ENCODE results near the genes DBR1, NME9, MRAS and PRR23B.

- PRO-cap = no peak
- RAMPAGE, long total RNA, 3 experiments = no peak in any of the 3 experiments
Observed at GRCh38 chr3:137009933-137010448, 52.2 kb downstream of the IL20RB start.

DNA sequence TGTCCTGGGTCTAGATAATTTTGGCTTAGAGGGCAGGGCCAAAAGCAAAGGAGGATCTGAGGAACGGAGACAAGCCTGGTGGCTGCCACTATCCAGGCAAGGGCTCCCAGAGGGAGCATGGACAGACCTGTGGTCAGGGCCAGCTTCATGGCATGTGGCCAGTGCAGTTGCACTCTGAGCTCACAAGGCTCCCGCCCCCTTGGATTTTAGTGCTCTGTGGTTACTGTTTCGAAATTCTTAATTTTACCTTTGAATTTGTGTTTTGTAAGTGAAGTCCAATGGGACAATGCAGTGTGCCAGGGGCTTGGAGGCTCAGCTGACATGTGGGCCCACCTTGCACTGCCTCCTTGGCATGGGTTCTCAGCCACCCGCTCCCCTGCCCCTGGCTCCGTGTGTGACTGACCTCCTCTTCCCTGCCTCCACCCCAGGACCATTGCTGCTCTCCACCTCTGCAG lies 65.6 kb downstream of the IL20RB start:
- PRO-cap = no peak
- RAMPAGE, long total RNA, 3 experiments = no peak in any of the 3 experiments

GRCh38 chr3:138161752-138162469 lies 12.8 kb downstream of the DBR1 start:
- PRO-cap = no peak
- RAMPAGE, long total RNA, 3 experiments = no peak in any of the 3 experiments

DNA sequence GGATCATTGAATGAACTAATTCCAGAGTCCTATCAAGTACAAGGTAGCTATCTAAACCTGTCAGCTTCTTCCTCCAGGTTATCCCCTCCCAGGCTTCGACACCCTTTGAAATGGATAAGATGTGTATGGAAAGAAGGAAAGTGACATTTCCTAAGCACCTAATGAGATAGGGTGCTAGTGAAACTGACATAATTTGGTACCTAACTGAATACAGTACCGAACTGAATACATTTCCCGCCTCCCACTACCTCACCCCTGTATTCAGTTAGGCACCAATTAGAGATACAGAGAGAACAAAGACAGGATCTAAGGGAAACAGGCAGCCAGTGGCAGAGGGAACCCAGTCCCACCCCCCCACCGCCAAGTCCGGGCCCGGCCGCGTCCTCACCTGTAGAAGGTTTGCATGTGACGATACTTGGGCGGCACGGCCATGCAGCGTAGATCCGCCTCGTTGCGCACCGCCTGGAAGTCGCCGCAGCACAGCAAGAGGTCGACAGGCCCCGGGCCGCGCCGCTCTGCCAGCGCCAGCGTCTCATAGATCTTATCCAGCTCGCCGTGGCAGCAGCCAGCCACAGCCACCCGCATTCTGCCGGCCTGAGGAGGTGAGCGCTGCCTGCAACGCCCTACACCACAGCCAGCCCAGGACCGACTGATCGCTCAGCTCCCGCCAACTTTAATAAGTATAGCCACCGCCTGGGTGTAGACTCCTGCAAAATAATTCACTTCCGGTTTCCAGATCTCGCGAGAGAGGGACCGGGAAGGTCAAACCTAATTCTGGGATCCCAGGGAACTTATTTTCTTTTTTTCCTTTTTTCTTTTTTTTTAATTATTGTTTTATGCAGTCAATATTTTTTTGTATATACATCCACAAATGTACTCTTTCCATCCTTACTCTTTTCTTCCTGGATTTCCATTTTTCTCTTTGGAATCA lies at the start of gene DBR1:
Gene DBR1 (minus strand): TSS at position 711 of the 931 bp plus-strand sequence.
- PRO-cap = bidirectional peak, plus-strand start at position 744 of the sequence, minus-strand start at position 651 of the sequence
- RAMPAGE, long total RNA, 3 experiments = start-site peak on the minus strand in 3 of 3 experiments, centred at positions 687 to 703 of the sequence, 27 to 48 reads per replicate

DNA sequence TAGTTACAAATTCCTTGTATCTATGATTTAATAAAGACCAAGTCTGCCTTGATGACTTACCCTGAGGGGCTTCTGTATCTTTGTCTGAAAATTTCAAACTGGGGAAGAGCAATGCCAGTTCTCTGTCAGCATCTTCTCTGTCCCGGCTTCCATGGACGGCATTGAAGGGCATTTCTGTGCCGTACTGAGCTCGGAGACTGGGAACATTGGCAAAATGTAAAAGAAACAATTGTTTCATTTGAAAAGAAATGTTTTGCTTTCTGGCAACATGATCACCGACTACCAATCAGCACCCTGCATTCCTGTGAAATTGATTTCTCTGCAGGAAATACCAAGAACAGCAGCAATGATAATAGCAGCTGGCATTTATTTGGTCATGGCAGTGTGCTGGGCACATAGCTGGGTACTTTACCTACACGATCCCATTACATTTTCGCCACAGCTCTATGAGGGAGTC lies 26.2 kb downstream of the NME9 start:
- PRO-cap = no peak
- RAMPAGE, long total RNA, 3 experiments = no peak in any of the 3 experiments

- PRO-cap = unidirectional peak, minus-strand start at chr3:138329848
- RAMPAGE, long total RNA, 3 experiments = no peak in any of the 3 experiments
Observed at GRCh38 chr3:138329114-138330208, at the start of gene NME9. NME9 (minus strand) TSS chr3:138329851.

GRCh38 chr3:138348486-138349566 lies at the start of gene MRAS:
MRAS (plus strand) TSS chr3:138348579.
- PRO-cap = bidirectional peak, plus-strand start at chr3:138348635, minus-strand start at chr3:138348525
- RAMPAGE, long total RNA, 3 experiments = start-site peak on the plus strand in 3 of 3 experiments, at chr3:138348661-138349302 at its widest, 13 to 203 reads per replicate

GRCh38 chr3:138381955-138382578 lies 33.7 kb downstream of the MRAS start:
- PRO-cap = no peak
- RAMPAGE, long total RNA, 3 experiments = no peak in any of the 3 experiments

GRCh38 chr3:138657310-138657877 lies 48.8 kb downstream of the FAIM start:
- PRO-cap = no peak
- RAMPAGE, long total RNA, 3 experiments = no peak in any of the 3 experiments

- PRO-cap = no peak
- RAMPAGE, long total RNA, 3 experiments = no peak in any of the 3 experiments
Observed at GRCh38 chr3:138744635-138745290, 90.0 kb downstream of the PIK3CB start.

GRCh38 chr3:138937819-138938775 lies 8.8 kb downstream of the FOXL2 start:
- PRO-cap = no peak
- RAMPAGE, long total RNA, 3 experiments = no peak in any of the 3 experiments

GRCh38 chr3:138940378-138941272 lies 6.3 kb downstream of the FOXL2 start:
- PRO-cap = no peak
- RAMPAGE, long total RNA, 3 experiments = no peak in any of the 3 experiments

- PRO-cap = no peak
- RAMPAGE, long total RNA, 3 experiments = no peak in any of the 3 experiments
Observed at GRCh38 chr3:138945979-138946615, 840 bp downstream of the FOXL2 start.

DNA sequence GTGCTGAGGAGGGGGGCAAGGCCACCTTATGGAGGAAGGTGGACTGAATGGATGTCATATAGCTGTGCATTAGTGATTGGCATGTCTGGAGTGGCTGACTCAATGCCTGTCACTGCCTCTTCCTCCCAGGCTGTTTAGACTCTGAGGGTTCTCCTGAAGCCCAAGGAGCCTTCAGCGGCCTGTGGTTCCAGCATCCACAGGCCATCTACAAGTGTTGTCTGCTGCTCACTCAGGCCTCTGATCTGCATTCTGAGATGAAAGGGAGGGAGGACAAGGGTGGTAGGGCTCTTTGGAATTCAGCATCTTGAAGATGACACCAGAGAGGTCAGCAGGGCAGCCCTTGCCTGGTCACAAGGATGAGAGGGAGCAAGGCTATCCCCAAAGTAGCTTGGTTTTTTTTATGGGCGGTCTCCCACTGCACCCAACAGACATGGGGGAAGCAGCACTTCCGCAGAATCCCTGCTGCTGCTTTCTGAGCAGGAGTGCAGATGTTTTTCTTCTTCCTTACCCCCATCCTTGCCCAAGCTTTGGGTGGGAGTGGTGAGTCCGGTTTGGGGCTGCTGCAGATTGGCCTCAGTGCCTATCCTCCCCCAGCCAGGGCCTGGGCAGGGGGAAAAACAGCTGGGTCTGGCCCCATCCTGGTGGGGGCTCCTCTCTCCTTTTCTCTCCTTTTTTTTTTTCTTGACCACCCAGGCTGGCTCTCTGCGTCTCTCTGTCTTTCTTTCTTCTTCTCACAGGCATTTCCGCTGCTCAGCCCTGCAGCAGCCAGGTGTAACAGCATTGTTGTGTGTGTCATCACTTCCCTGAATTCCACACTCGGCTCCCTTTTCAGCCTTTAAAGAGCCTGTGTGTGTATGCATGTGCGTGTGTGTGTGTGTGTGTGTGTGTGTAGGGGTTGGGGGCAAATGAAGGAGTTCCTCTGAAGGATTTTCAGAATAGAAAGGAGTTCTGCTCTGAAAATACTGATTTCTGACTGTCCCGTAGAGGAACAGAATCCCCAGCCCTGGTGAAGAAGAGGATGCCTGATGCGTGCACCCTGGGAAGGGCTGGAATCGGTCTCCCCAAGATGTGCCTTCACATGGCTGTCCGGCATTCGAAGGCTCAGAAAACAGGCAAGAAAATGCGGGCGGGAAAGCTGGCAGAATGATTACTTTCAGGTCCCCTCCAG lies 1.9 kb downstream of the FOXL2NB start:
- PRO-cap = no peak
- RAMPAGE, long total RNA, 3 experiments = no peak in any of the 3 experiments

GRCh38 chr3:139020920-139021398 lies at the start of gene PRR23B:
PRR23B (minus strand) TSS chr3:139020926.
- PRO-cap = no peak
- RAMPAGE, long total RNA, 3 experiments = no peak in any of the 3 experiments

GRCh38 chr3:139340712-139341235 lies 3.0 kb upstream of the MRPS22 start:
- PRO-cap = no peak
- RAMPAGE, long total RNA, 3 experiments = no peak in any of the 3 experiments

- PRO-cap = no peak
- RAMPAGE, long total RNA, 3 experiments = no peak in any of the 3 experiments
Observed at GRCh38 chr3:139373516-139374053, 15.9 kb downstream of the COPB2 start.

DNA sequence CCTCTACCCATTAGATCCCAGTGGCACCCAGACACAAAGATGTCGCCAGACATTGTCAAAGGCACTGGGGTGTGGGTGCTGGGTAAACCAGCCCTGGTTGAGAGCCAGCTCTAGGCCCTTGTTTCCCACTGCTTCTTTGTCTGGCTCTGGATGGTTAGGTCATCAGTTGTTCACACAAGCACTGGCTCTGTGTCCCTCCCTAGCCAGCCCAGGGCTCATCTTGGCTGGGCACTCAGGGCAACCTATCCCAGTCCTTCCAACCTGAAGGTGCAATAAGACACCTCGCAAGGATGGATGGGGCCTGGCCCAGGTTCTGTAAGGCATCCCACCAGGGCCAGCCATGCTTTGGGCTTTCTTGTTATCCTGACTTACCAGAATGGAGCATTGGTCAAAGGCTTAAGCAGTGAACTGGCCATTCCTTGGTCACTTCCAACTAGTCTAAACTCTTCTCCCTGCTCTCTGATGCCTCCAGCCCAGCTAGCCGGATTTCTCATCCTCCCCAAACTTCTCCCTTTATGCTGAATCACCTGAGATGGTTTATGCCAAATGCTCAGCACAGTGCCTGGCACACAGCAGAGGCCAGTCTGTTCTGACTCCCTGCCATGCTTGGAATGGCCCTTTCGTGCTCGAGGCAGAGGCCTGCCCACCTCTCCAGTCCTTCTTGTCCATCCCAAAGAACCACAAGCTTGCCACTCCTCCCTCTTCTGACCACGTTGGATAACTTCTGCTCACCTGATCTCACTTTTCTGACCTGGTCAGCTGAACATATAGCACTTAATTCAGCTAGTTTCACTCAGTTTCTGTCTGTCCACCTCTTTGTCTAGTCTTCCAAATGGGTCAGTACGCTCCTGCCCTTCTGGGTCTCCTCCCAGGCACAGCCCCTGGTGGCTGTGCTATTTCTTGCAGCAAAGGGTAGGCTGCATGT lies 1.9 kb upstream of the RBP1 start:
- PRO-cap = no peak
- RAMPAGE, long total RNA, 3 experiments = no peak in any of the 3 experiments

DNA sequence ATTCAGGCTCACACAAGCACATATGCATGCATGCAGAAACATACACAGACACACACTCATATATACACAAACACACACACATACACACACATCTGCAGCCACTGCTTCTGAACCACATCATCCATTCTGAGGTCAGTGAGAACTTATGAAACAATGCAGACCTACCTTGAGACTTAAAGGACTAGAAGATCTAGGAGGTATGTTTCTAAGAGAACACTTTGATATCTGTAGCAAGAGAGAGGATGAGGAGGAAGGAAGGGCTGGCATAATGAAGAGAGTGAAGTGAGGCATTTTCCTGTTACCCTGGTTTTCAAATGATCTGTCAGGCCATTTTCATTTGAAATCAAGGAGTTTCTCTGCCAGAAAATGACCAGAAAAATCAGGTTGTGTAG lies 30.7 kb downstream of the TRIM42 start:
- PRO-cap = bidirectional peak, plus-strand start outside the sequence, minus-strand start at position 316 of the sequence
- RAMPAGE, long total RNA, 3 experiments = start-site peak on the minus strand in 1 of 3 experiments, centred at positions 231 to 311 of the sequence, 10 to 11 reads per replicate

GRCh38 chr3:141306892-141307344 lies 61.4 kb upstream of the ZBTB38 start:
- PRO-cap = no peak
- RAMPAGE, long total RNA, 3 experiments = no peak in any of the 3 experiments

Data from subcutaneous adipose tissue (tissue), 3 donors.